Testis (tissue), 5 donors: ENCODE measurements around the genes CLIC5, MEP1A, CD2AP, PGK2, DEFB112 and TFAP2B.

DNA sequence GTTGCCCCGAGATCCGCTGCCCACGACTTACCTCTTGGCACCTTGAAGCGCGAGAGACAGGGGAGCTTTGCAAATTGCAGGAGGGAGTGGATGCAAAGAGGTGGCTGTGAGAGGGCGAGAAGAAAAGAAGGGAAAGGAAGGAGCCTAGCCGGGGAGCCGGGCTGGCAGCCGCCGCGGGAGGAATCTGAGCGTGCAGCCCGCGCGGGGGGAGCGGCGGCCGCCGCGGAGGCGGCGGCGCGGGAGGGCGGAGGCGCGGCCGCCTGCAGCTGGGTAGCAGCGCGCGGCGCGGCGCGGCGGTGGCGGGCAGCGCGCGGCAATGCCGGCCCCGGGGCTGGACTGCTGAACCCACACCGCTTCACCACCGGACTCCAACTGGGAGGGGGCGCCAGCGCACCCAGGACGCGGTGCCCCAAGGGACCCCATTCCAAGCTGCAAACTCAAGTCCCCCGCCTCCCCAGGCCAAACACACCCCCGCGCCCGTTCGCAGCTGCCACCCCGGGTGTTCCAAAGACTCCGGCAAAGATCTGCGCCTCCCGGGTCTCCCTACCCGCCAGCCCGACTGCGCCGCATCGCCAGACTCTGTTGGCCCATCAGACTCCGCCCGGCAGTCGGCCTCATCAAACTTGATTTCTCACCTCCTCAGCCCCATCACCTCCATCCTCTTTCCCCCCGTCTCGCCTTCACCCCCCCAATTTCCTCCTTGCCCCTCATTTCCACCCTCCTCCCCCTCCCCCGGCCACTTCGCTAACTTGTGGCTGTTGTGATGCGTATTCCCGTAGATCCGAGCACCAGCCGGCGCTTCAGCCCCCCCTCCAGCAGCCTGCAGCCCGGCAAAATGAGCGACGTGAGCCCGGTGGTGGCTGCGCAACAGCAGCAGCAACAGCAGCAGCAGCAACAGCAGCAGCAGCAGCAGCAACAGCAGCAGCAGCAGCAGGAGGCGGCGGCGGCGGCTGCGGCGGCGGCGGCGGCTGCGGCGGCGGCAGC lies 44.4 kb upstream of the SUPT3H start:
- PRO-cap, 3 experiments = peak in 3 of 3 experiments; most common plus-strand start position 364 of the sequence (in 3); most common minus-strand start position 186 of the sequence (in 3)
- RAMPAGE, long total RNA, 2 experiments = no peak in any of the 2 experiments
- RRBS = 3% methylated on average over 16 of the region's 91 CpGs

DNA sequence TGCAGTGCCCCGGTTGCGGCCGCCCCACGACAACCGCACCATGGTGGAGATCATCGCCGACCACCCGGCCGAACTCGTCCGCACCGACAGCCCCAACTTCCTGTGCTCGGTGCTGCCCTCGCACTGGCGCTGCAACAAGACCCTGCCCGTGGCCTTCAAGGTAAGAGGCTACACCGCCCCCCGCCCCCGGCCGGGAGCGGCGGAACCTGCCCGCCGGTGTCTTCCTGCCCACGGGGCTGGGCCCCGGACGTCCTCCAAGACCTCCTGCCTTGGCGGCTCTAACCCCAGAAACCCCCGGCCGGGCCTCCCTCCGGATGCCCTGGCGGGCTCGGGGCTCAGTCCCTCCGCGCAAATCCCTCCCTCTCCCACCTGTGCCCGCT lies 45.1 kb upstream of the SUPT3H start:
- PRO-cap, 3 experiments = no peak in any of the 3 experiments
- RAMPAGE, long total RNA, 2 experiments = no peak in any of the 2 experiments
- RRBS = 2% methylated on average over 12 of the region's 36 CpGs

GRCh38 chr6:45460967-45461494 lies 83.3 kb upstream of the SUPT3H start:
- PRO-cap, 3 experiments = no peak in any of the 3 experiments
- RAMPAGE, long total RNA, 2 experiments = no peak in any of the 2 experiments
- RRBS = no CpG with 5 or more reads among the region's 3 CpGs

DNA sequence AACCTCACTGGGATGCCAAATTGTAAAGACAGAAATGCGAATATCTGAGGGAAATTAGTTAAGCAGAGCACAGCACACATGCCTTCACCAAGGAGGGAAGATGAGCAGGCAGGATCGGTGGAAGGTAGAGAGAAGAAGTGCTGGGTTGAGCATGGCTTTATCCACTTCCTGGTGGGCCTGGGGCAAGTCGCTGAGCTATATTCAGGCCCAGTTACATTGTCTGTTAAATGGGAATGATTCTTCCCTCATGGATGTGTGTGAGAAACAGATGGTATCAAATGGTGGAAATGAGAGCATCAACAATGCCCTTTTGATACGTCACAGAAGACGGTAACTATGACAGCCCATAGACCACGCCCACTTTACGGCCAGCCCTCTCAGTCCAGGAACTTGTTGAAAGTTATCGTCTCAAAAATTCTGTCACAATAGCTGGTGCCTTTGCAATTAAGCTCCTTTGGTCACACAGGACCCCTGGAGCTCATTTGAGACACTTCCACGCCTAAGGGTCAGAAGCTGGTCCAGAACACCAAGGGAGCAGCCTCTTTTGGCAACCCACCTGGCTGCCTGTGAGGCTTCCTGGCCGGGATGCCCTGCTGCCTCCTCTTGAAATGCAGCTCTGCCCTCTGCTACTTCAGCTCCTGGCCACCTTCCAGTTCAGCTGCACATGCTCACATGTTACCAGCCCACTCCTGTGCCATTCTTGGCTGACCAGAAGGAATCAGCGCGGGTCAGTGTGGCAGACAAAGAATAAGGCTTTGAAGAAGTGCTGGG lies 199.0 kb upstream of the SUPT3H start:
- PRO-cap, 3 experiments = peak in 2 of 3 experiments; most common plus-strand start position 509 of the sequence (in 2)
- RAMPAGE, long total RNA, 2 experiments = start-site peak on the plus strand in 1 of 2 experiments, centred at positions 392 to 489 of the sequence, 10 to 11 reads per replicate; start-site peak on the minus strand in 1 of 2 experiments, centred at position 249 of the sequence, 44 reads per replicate
- RRBS = no CpG with 5 or more reads among the region's 12 CpGs

- PRO-cap, 3 experiments = no peak in any of the 3 experiments
- RAMPAGE, long total RNA, 2 experiments = no peak in any of the 2 experiments
- RRBS = no CpG with 5 or more reads among the region's 14 CpGs
Observed at GRCh38 chr6:45586161-45587190, 208.7 kb upstream of the SUPT3H start.

GRCh38 chr6:45610817-45611264 lies 233.1 kb upstream of the SUPT3H start:
- PRO-cap, 3 experiments = no peak in any of the 3 experiments
- RAMPAGE, long total RNA, 2 experiments = no peak in any of the 2 experiments
- RRBS = no CpG with 5 or more reads among the region's 2 CpGs

- PRO-cap, 3 experiments = peak in 2 of 3 experiments; most common minus-strand start chr6:46015857 (in 2)
- RAMPAGE, long total RNA, 2 experiments = no peak in any of the 2 experiments
- RRBS = 1% methylated on average over 26 of the region's 90 CpGs
Observed at GRCh38 chr6:46014973-46016009, at the start of gene CLIC5. TSS of gene CLIC5 (minus strand) at chr6:46015860.

DNA sequence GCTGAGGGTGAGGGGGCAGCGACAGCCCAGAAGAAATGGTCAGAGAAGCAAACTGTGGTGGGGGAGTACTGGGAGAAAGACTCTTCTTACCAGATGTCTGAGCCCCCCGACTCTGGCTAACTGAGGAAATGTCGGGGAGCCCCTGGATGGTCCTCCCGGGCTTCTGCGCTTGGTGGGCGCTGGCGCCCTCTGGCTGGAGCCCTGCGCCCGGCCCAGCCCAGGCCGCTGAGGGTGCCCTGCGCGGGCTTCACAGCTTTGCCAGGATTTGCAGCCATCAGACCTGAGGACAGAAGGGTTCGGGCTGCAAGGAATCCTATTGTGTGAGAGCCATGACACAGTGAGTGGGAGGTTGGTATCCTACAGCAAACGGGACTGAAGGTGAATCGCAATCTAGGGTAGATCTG lies 533 bp upstream of the RCAN2 start:
- PRO-cap, 3 experiments = peak in 1 of 3 experiments; most common plus-strand start position 277 of the sequence (in 1); most common minus-strand start position 122 of the sequence (in 1)
- RAMPAGE, long total RNA, 2 experiments = start-site peak on the plus strand in 1 of 2 experiments, centred at position 251 of the sequence, 6 reads per replicate; start-site peak on the minus strand in 1 of 2 experiments, centred at position 168 of the sequence, 7 reads per replicate
- RRBS = 3% methylated on average over 6 of the region's 15 CpGs

DNA sequence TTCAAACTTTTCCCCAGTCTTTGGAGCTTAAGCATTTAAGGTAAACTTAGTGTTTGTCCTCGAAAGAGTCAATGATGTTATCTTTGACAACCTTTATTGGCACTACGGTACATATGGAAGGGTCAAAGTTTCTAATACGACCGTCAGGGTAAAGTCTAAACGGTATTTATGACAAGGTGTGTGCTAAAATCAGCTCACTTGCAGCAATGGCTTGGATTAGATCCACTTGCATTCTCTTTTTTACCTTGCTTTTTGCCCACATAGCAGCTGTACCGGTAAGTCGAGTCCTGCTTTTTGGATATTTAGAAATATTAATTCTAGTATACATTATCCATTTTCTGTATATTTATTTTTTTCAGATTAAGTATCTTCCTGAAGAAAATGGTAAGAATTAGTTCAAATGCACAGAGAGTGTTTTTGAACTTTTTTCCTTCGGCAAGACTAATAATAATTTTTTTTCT lies at the start of gene MEP1A:
MEP1A (plus strand) TSS at position 197 of the 461 bp plus-strand sequence.
- PRO-cap, 3 experiments = no peak in any of the 3 experiments
- RAMPAGE, long total RNA, 2 experiments = no peak in any of the 2 experiments
- RRBS = no CpG with 5 or more reads among the region's 8 CpGs

GRCh38 chr6:47016000-47016980 lies 25.8 kb downstream of the ADGRF1 start:
- PRO-cap, 3 experiments = no peak in any of the 3 experiments
- RAMPAGE, long total RNA, 2 experiments = no peak in any of the 2 experiments
- RRBS = no CpG with 5 or more reads among the region's 10 CpGs

DNA sequence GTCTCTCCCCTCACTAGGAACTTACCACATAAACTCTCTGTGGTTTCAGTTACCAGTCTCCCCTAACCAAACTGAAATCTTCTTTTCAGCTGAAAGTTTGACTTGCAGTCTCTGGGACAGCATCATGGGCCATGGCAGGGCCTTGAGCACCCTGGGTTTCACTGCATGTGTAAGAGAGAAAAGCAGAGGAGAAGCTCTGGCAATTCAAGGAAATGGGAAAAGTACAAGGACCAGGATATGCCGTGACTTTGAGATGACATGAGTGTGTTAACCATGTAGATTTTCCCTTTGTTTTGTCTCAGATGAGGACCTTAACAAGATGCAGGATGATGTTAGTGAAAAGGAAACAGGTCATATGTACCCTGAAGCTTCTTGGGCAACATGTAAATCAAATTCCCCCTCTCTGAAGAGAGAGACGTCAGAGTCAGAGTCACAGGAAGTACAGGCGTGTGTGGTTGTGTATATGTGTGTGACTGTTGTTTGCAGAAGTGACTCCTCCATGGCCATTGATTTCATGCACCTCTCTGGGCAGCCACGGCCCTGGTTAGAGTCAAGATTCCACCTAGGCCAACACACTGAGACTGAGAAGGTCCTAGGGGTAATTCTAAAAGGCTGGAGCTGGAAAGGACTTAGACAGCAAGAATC lies 106.2 kb downstream of the TNFRSF21 start:
- PRO-cap, 3 experiments = no peak in any of the 3 experiments
- RAMPAGE, long total RNA, 2 experiments = no peak in any of the 2 experiments
- RRBS = no CpG with 5 or more reads among the region's 4 CpGs

- PRO-cap, 3 experiments = no peak in any of the 3 experiments
- RAMPAGE, long total RNA, 2 experiments = no peak in any of the 2 experiments
- RRBS = no CpG with 5 or more reads among the region's 2 CpGs
Observed at GRCh38 chr6:47407146-47407696, 70.4 kb upstream of the CD2AP start.

DNA sequence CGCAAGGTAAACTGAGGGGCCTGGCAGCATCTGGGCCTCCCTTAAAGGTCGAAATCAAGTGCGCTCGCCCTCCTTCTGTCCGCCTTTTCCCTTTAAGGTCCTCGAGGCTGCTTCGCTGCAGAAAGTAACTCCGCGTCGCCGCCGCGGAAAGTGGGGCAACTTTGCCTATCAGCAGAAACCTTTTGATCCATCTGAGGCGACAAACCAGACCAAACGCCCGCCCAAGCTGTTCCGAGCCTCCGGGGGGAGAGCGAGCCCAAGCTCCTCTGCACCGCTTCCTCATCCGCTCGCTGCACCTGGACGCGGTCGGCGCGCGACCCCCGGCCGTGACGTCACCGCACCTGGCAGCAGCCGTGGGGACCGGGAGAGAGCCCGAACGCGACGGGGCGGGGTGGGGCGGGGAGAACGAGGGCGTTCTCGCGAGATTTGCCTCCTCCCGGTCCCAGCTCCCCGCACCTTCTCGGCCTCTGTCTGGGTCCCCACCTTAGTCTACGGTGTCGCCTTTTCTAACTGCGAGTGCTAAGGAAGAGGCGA lies at the start of gene CD2AP:
CD2AP (plus strand) TSS at position 466 of the 534 bp plus-strand sequence.
- PRO-cap, 3 experiments = peak in 3 of 3 experiments; most common plus-strand start position 429 of the sequence (in 2); most common minus-strand start position 343 of the sequence (in 3)
- RAMPAGE, long total RNA, 2 experiments = start-site peak on the plus strand in 1 of 2 experiments, centred at position 465 of the sequence, 159 reads per replicate; start-site peak on the minus strand in 1 of 2 experiments, centred at position 350 of the sequence, 37 reads per replicate
- RRBS = under 1% methylated on average over 26 of the region's 51 CpGs

- PRO-cap, 3 experiments = no peak in any of the 3 experiments
- RAMPAGE, long total RNA, 2 experiments = no peak in any of the 2 experiments
- RRBS = no CpG with 5 or more reads among the region's 8 CpGs
Observed at GRCh38 chr6:47663854-47664211, 34.5 kb upstream of the ADGRF4 start.

DNA sequence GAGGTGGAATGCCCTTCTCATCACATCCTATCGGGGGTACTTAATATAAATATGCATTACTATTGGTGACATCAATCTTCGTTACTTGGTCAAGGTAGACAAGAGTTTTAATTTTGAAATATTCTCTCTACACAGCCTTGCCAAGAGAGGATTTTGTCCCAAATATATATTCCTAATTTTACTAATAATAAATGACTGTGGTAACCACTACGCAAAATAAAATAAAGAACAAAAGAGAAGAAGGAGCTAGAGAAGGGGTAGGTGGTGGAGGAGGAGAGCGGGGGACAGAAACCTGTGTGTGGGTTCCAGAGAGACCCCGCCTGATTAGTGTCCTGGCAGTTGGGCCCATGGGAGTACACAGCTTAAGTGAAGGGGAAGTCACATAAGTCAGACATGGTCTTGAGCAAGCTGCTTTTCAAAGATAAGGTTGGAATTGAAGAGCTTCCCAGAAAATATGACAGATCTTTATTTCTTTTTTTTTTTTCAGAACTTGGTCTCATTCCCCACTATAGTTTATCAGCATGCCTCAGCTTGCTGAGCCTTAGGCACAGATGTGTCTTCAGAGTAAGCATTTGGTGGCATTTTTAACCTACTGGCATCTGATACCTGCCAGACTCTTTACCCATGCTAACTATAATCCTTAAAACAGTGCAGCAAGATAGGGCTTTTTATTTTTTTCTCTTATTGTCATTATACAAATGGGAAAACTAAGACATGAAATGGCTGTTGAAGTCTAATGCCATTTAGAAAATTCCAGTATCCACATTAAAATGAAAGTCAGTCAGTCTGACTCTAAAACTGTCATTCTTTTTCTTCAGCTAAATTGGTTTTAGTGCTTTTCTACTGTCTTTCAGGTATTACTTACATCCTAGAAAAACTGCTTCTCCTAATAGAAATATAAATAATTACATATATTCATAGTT lies 9.7 kb upstream of the RHAG start:
- PRO-cap, 3 experiments = no peak in any of the 3 experiments
- RAMPAGE, long total RNA, 2 experiments = no peak in any of the 2 experiments
- RRBS = no CpG with 5 or more reads among the region's 5 CpGs

DNA sequence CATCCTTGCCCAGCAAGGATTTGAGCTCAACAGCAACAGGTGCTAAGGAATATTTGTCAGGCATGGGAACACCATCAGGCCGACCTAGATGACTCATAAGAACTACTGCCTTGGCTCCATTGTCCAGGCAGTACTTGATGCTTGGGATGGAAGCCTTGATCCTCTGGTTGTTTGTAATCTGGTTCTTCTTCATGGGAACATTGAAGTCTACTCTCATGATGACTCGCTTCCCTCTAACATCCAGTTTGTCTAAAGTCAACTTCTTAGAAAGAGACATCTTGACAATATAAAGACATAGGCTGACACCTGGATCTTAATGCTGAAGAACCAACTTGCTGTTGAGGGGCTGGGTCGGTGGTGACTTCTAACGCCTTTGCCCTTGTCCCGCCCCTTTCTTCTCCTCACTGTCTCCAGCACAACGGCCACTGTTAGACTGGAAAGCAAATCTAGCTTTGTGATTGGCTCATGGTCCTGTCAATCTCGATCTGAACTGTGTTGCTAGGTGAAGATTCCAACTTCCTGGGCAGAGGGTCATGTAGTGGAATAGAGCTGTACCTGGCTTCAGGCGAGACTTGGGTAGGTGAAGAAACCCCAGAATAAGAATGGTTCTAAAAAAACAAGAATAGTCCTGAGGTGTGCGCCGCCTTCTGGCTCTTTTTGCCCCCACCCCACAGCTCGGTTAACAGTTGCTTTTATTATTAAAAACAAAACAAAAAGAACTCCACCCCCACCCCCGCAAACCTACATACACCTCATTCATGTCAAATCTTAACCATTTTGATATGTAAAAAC lies at the start of gene PGK2:
PGK2 (minus strand) TSS at position 375 of the 792 bp plus-strand sequence.
- PRO-cap, 3 experiments = peak in 3 of 3 experiments; most common plus-strand start position 526 of the sequence (in 3); most common minus-strand start position 375 of the sequence (in 2)
- RAMPAGE, long total RNA, 2 experiments = start-site peak on the plus strand in 1 of 2 experiments, centred at position 530 of the sequence, 59 reads per replicate; start-site peak on the minus strand in 2 of 2 experiments, centred at positions 295 to 379 of the sequence, 506 to 1,443 reads per replicate
- RRBS = no CpG with 5 or more reads among the region's 12 CpGs

DNA sequence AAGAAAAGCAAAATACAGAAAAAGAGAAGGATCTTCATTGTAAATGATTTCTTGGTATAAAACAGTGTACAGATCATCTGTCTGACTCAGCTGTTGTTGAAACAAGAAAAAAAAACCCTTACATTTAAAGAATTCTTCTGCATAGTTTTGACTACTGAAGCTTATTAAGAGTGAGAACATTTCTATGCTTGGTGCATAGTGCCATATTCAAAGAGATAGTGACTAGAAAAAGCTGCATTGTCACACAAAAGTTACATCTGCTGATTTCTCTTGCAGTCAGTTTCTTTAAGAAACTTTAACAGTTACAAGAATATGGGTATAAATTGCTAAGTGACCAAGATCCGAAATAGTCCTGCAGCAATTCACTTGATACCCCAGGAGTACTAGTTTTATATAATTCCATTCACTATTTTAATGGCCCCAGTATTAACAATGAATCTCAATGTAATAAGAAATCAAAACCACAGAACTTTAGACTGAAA lies at the start of gene DEFB112:
DEFB112 (minus strand) TSS at position 98 of the 482 bp plus-strand sequence.
- PRO-cap, 3 experiments = no peak in any of the 3 experiments
- RAMPAGE, long total RNA, 2 experiments = no peak in any of the 2 experiments
- RRBS = no CpG with 5 or more reads among the region's 1 CpG

DNA sequence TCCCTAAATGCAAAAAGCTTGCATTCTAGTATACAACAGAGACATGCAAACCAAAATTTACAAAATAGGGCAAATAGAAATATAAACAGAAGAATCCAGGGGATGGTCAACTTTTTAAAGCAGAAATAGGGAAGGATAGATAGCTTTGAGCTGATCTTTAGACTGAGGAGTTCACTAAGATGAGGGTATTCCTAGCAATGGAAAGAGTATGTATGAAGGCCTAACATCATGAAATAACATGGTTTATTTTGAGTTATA lies 296.1 kb upstream of the TFAP2D start:
- PRO-cap, 3 experiments = peak in 1 of 3 experiments; most common plus-strand start position 91 of the sequence (in 1)
- RAMPAGE, long total RNA, 2 experiments = no peak in any of the 2 experiments

DNA sequence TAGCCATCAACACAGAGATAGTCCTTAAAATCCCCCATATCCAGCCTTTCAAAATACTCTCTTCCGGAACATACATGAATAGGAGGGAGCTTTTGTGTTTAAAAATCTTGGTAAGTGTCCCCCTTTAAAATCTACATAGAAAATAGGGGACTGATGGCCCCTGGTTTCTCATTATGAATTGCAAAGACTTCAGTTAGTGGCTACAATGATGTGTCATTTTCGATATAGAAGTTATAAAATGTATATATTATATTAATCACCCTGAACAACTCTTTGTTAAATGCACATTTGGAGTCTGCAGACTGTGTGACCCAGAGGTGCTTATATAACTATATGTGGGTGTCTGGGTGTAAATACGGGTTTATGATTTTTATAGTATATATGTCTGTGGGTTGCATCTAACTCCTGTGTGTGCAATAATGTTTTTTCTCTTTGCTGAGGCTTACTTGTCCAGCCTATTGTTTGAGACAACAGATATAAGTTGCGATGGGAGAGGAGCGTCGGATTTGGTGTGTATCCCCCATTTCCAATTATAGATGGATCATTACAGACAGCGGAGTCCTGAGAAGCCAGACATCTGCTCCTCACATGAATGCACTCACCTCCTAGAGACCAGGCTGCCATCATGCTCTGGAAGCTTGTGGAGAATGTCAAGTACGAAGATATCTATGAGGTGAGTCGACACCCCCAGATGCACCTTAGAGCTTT lies at the start of gene TFAP2B:
TFAP2B (plus strand) TSS at position 572 of the 708 bp plus-strand sequence.
- PRO-cap, 3 experiments = no peak in any of the 3 experiments
- RAMPAGE, long total RNA, 2 experiments = no peak in any of the 2 experiments
- RRBS = no CpG with 5 or more reads among the region's 9 CpGs

GRCh38 chr6:50846417-50846800 lies 27.7 kb downstream of the TFAP2B start:
- PRO-cap, 3 experiments = no peak in any of the 3 experiments
- RAMPAGE, long total RNA, 2 experiments = no peak in any of the 2 experiments
- RRBS = no CpG with 5 or more reads among the region's 7 CpGs